ENCODE data around the genes NR1H4, ANO4 and PARPBP.

GRCh38 chr12:97456867-97457124 lies 549.7 kb downstream of the NEDD1 start:
- PRO-cap = no peak

DNA sequence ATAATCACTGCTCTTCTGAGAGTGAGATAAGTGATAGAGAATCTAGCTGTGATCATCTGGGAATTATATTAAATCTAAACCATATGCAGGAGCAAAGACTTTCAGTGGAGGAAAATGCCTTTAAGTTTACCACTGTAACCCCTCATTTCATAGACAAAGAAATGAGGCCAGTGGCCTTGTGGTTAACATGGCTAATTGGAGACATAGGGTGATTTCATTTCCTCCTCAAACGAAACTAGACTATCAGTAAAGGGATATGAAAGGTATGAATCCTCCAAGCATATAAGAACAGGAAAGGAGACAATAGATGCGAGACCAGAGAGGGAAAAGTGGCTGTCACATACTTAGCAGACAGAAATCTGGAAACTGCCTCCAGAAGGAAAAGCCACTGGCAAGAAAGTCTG lies 240.6 kb upstream of the TMPO start:
- PRO-cap = no peak

GRCh38 chr12:98492611-98492999 lies 22.8 kb upstream of the TMPO start:
- PRO-cap = no peak

DNA sequence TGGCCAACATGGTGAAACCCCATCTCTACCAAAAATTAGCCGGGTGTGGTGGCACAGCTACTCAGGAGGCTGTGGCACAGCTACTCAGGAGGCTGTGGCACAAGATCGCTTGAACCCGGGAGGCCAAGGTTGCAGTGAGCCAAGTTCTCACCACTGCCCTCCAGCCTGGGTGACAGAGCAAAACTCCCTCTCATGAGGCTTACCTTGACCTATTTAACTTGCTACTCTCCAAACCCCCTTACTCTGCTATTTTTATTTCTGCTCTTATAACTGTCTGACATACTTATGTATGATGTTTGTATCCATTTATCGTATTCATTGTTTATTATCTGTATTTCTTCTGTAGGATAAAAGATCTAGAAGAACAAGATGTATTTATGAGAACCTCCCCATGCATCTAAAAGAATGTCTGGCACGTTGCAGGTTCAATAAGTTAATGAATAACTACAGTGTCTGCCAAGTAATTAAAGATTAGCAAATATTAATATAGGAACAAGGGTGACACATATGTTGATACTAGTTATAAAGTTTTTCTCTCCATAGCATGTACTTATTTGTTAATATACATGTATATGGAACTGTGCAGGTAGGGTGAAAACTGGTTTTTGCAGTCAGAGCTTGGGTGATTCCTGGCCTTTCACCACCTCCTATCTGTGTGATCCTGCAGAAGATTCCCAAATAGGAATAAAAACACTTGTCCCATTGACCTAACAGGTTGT lies 15.5 kb upstream of the TMPO start:
- PRO-cap = no peak

GRCh38 chr12:98645353-98645862 lies 318 bp downstream of the APAF1 start:
- PRO-cap = no peak

- PRO-cap = no peak
These were observed 5.0 kb downstream of the BLTP3B start for GRCh38 chr12:100137583-100138083.

GRCh38 chr12:100335591-100336068 lies 21.2 kb upstream of the SLC17A8 start:
- PRO-cap = no peak

DNA sequence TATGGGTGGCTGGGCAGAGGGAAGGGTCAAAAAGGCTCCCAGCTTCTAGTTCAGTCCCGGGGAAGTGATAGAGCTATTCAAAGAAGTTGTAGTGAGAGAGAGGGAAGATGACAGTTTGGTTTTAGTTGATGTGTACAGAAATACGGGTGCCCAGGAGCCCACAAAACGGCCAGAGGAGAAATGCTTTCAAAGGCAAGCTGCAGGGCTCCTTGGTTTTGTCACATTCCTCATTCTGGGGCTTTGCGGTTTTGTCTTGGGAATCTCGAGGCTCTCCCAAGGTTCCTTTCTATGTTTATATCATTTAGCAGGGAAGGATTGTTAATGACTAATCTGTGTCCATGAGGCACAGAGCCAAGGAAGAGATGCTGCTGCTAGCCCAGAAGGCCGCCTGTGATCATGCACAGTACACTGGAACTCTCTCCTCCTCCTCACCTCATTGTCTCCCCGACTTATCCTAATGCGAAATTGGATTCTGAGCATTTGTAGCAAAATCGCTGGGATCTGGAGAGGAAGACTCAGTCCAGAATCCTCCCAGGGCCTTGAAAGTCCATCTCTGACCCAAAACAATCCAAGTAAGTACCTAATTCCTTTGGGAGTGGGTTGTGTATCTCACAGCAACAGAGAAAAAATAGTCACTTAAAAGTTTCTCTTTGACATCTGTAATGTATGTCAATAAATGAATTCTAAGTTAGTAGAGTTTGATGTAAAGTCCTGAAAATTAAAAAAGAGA lies at the start of gene NR1H4:
TSS of gene NR1H4 (plus strand) at position 379 of the 730 bp plus-strand sequence.
- PRO-cap = no peak

- PRO-cap = no peak
These were observed 17.7 kb upstream of the GAS2L3 start for GRCh38 chr12:100555730-100556248.

DNA sequence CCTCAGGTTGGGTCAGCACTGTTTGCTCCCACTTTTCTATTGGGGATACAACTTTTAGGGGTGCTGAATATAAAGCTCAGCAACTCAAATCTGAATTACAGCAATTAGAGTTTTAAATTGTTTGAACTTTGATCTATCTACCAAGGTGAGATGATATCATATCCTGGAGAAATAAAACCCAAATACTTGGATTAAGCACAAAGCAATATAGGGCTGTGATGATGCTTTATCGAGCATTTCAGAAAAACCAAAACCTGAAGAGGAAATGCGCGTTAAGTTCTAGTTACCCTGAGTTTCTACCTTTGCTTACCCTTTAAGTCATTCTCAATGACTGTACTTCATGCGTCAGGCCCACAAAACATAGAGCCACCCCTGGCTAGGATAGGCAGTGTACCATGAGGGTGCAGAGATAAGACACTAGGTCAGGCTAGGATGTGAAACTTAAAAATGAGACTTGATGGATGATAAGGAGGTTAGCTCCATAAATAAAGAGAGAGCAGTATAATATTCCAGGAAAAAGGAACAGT lies 100.0 kb downstream of the GAS2L3 start:
- PRO-cap = unidirectional peak, plus-strand start at position 250 of the sequence

- PRO-cap = no peak
These were observed at the start of gene ANO4 for GRCh38 chr12:100794308-100795172. ANO4 (plus strand) TSS chr12:100794776.

GRCh38 chr12:101615867-101616713 lies 21.3 kb downstream of the MYBPC1 start:
- PRO-cap = unidirectional peak, minus-strand start at chr12:101616075

GRCh38 chr12:101742524-101743093 lies 3.3 kb upstream of the SYCP3 start:
- PRO-cap = no peak

- PRO-cap = bidirectional peak, plus-strand start at chr12:101878435, minus-strand start at chr12:101878335
These were observed 858 bp downstream of the DRAM1 start for GRCh38 chr12:101878260-101878615.

GRCh38 chr12:101888893-101889438 lies 11.6 kb downstream of the DRAM1 start:
- PRO-cap = no peak

DNA sequence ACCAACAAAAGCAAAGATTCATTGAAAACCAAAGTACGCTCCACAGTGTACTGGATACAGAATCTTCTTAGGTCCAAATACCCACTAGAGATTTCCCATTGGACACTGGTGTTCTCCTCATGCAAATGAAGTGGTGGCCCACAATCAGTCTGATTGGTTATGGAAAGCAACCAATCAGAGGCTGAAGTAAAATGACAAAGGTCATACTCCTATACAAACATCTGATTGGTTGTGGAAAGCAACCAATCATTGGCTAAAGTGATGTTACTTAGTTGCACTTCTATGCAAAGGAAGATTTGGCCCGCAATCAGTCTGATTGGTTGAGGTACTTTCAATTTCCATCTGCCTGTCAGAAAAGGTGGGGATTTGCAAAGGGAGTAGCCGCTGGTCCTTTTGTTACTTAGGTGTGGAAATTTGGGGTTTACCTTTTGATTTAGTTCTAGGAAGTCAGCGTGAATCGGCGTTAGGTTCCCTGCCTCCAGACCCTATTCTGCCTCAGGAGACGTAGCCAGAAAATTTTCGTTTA lies 1.3 kb upstream of the WASHC3 start:
- PRO-cap = no peak

DNA sequence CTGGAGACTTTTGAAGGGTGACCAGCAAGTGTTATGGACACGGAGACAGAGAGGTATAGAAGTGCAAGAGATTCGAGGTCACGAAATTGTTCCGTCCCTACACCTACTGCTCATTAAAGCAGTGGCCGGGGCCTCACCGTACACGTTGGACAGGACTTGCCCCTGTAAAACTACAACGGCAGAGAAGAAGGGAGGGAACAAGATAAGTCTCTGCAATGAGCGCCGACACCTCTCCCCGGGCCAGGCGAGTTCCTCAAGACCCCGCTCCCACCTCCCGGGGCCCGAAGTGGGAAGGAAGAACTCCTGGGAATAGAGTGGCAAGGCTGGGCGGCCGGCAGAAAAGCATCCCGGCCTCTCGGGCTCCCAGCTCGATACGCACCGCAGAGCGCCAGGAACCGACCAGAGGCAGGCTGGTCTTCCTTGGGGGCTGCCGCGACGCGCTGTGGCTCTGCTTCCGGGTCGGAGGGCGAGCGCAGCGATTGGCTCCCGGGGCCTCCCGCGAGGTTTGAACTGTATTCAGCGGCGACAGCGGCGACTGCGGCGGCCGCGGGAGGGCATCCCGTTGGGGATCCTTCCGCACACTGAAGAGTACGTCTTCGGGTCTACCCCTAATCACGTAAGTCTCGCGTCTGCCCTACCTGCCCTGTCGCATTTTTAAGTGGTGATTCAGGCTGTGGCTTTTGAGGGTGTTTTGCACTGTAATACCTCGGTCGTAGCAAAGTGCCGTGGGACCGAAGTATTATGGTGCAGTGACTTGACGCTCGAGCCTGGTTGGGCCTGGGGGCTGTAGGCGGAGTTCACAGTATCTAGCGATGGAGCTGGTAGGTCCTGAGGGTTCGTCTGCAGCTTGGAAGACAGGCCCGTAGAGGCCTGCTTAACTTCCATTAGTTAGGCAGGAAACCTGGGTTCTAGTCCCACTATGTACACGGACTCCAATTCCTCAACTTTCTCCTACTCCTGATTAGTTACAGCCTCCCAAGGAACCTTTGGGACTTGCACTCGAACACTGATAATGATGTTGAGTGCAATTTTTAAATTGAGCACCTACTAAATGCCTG lies at the start of gene PARPBP:
TSS of gene PARPBP (plus strand) at position 513 of the 1,058 bp plus-strand sequence.
- PRO-cap = bidirectional peak, plus-strand start at position 534 of the sequence, minus-strand start at position 442 of the sequence

DNA sequence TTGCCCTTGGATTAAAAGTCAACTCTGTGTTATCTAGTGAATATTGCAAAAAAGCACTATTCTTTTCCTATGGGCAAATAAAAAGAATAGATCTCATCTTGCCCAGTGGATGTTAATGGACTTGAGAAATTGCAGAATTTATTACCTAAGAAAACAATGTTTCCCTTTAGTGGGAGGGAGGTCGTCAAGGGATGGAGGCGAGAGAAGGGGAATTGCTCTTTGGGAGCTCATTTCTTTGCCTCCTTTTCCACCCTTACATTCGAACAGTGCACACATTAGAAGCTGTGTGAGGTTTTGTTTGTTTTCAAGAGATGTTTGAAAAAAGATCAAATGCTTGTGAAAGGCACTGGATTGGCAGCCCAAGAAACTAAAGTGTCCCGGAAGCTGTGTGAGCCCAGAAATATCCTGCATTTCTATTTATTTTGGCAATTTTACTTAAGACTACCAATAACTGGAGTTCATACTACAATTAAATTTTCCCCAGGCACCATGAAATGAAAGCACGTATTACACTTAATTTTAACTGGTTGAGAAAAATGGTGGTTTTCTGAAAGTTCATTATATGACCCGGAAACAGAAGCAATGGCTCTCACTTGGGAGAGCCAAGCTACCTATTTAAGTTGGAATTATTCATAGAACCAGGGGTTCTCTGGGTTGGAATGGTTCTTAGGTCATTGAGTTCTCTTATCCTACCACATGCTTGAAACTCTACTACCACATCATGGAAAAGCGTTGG lies 66.9 kb downstream of the IGF1 start:
- PRO-cap = no peak

DNA sequence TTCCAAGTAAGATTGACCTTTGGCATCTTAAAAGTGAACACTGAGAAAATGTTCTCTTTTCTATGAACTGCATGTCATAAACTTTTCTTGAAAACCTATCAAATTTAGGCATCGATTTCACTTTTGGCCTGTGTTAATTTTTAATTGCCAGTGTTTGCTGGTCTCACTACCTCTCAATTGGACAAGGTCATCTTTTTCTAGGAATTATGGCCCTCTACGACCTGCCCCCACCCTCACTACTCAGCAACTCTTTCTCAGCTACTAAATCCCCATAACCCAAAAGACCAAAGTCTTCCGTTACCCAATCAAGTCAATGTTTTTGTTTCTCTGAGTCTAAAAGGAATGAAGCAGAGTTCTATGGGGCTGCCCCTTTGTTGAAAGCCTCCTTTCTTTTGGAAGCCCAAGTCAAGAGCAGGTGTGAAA lies 55.1 kb downstream of the IGF1 start:
- PRO-cap = no peak

- PRO-cap = no peak
These were observed 16.7 kb downstream of the IGF1 start for GRCh38 chr12:102463597-102464152.

Data from colic lymph node (tissue), 1 donor.